Prostate gland (tissue), 2 donors: Measurements from ENCODE around the genes DNAH9, ELAC2 and CDRT15.

DNA sequence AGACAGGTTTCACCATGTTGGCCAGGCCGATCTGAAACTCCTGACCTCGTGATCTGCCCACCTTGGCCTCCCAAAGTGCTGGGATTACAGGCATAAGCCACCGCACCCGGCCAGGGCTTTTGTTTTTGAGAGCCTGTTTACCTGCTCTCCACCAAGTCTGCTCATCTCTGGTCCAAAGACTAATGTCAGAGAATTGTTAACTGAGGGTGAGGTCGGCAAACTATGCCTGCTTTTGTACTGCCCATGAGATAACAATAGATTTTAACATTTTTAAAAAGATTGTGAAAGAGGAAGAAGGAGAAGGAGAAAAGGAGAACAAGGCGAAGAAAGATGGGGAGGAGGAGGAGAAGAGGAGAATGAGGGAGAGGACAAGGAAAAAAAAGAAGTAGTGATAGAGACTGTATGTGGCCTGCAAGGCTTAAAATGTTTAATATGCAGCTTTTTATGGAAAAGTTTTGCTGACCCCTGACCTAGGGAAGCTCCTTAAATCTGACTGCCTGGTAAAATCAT is 25.9 kb downstream of the TMEM238L start:
- PRO-cap: no peak
- RAMPAGE, long total RNA, 2 experiments: no peak in any of the 2 experiments

GRCh38 chr17:10791687-10792564 is 12.0 kb downstream of the TMEM238L start:
- PRO-cap: no peak
- RAMPAGE, long total RNA, 2 experiments: no peak in any of the 2 experiments

GRCh38 chr17:10796282-10797124 is 7.4 kb downstream of the TMEM238L start:
- PRO-cap: no peak
- RAMPAGE, long total RNA, 2 experiments: no peak in any of the 2 experiments

- PRO-cap: no peak
- RAMPAGE, long total RNA, 2 experiments: no peak in any of the 2 experiments
Measured at GRCh38 chr17:10812561-10813077, 8.7 kb upstream of the TMEM238L start.

- PRO-cap: bidirectional peak, plus-strand start at chr17:11598471, minus-strand start at chr17:11598309
- RAMPAGE, long total RNA, 2 experiments: no peak in any of the 2 experiments
Measured at GRCh38 chr17:11598171-11598783, at the start of gene DNAH9. Gene DNAH9 (plus strand): TSS chr17:11598470.

- PRO-cap: no peak
- RAMPAGE, long total RNA, 2 experiments: no peak in any of the 2 experiments
Measured at GRCh38 chr17:11973969-11974723, 23.1 kb downstream of the ZNF18 start.

DNA sequence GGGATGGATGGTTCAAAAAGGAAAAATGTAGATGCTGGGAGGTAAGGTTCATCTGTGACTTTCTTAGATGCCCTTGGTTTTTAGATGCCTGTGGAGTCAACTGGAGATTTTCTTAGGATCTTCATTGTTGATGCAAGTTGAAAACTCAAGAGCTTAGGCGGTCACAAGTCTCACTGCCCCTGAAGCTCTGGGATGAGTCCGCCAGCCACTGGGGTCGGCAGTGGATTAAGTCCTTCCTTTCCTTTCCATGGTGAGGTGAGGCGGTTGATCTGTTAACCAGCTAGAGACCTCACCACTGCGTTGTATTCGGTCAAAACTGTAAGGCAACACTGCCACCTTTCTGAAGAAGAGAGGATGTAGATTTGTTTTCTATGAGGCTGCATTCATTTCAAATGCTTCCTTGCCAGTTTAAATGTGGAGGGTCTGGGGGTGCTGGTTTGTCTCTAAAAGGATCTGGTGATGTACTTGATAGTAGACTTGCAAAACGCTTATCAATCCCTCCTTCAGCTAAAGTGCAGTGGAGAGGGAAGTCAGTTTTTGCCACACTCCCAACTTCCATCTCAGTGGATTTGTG is 1.6 kb downstream of the MYOCD start:
- PRO-cap: unidirectional peak, minus-strand start at position 227 of the sequence
- RAMPAGE, long total RNA, 2 experiments: no peak in any of the 2 experiments

DNA sequence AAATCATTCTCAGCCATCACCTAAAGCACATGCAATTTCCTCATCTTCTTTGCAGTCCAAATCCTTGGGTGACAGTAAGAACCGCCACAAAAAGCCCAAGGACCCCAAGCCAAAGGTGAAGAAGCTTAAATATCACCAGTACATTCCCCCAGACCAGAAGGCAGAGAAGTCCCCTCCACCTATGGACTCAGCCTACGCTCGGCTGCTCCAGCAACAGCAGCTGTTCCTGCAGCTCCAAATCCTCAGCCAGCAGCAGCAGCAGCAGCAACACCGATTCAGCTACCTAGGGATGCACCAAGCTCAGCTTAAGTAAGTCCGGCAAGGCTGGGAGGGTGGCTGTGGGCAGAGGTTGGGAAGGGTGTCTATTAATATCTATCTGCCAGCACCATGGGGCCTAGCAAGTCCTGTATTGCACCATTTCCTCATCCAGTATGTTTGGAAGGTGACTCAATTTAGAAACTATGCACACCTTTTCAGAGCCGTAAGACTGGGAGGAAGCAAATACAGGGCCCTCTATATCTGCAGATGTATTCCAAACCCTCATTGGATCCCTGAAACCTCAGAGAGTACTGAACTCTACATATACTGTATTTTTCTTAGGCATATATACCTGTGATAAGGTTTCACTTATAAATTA is 45.1 kb upstream of the ARHGAP44 start:
- PRO-cap: no peak
- RAMPAGE, long total RNA, 2 experiments: no peak in any of the 2 experiments

- PRO-cap: no peak
- RAMPAGE, long total RNA, 2 experiments: no peak in any of the 2 experiments
Measured at GRCh38 chr17:12811906-12812503, 22.7 kb downstream of the ARHGAP44 start.

- PRO-cap: no peak
- RAMPAGE, long total RNA, 2 experiments: no peak in any of the 2 experiments
Measured at GRCh38 chr17:12973493-12974339, 44.1 kb downstream of the ELAC2 start.

DNA sequence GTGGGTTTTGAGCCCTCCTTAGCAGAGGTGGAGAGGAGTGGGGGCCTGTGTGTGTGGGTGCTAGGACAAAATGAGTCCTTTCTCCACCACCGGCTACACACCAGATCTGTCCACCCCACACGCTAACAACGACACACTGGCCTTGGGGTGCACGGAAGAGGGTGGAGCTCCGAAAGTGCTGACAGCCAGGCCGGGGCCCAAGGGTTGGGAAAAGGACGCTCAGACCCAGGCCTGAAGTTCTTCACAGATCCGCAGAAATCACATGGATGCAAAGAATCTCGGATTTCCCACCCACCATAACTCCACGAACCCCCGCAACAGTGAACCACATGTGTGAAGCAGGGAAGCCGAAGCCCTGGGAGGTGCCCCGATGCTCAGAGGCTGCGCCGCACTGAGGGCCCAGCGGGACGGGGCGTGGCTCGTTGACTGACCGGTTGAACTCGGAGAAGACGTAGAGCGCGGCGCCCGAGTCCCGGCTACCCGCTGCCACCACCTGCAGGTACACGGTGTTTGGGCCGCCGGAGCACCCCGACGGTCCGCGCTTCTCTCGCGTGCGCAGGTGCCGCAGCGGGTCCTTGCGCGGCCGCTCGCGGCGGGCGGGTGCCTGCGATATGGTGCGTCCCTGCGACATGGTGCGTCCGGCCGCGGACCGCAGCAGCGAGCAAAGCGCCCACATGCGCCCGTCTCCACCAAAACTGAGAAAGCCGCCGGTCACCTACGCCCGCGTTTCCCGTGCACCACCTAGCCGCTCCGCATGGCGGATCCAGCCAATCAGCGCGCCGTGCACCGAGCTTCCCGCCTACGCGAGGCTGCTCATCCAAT is at the start of gene ELAC2:
TSS of gene ELAC2 (minus strand) at position 756 of the 822 bp plus-strand sequence.
- PRO-cap: bidirectional peak, plus-strand start outside the sequence, minus-strand start at position 697 of the sequence
- RAMPAGE, long total RNA, 2 experiments: start-site peak on the minus strand in 1 of 2 experiments, centred at position 728 of the sequence, 49 reads per replicate

DNA sequence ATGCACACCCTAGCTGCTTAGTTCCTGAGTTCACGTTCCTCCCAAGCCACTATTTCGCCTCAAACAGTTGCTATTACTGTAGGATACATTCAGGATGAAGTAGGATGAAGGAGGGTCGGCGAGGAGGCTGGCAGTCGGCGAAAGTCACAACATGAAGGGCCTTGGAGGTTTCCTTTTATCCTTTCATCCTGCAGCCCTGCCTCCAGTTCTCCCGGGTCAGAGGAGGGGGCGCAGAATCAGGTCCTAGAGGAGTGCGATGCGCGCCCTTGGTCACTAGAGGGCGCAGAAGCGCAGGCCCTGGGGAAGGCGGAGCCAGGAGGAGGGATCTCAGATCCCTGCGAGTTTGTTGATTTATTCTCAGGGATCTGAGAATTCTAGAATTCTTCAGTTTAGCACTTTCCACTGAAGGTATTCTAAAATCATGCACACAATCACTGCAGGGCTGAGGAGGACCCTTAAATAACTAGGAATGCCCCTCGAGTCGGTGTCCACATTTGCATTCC is 6.6 kb upstream of the ELAC2 start:
- PRO-cap: no peak
- RAMPAGE, long total RNA, 2 experiments: no peak in any of the 2 experiments

GRCh38 chr17:13940966-13941399 is 128.3 kb upstream of the COX10 start:
- PRO-cap: no peak
- RAMPAGE, long total RNA, 2 experiments: no peak in any of the 2 experiments

DNA sequence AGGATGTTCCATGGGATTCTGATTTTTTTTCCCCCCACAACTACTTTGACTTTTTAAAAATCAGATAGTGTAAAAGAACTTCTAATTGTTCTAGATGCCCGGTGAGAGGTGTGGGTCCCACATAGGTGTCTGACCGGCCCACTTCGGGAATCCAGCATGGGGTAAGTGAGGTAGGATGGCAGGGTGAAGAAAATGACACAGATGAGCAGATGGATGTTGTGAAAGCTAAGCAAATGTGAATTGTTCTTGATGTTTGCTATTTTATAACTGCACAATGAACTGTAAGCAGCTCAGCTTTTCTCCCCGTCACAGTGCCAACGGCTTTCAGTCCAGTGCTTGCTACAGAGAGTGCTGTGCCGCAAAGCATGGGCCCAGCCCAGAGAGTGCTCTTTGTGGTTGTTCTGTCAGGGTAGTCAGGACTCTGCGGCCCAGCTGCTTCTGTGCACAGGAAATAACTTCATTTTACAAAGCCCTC is 39.2 kb downstream of the CDRT15 start:
- PRO-cap: no peak
- RAMPAGE, long total RNA, 2 experiments: no peak in any of the 2 experiments

DNA sequence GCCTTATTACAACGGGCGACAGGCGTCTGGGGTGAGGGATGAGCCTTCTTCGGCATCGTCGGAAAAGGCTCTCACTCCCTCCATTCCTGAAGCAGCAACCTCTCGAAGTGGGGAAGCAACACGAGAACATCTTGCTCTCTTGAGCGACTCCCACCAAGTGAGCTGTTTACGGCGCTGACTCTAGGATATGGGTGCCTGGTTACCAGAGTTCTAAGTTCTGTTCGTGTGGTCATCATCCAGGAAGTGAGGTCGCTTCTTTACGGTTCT is at the start of gene CDRT15:
TSS of gene CDRT15 (minus strand) at position 159 of the 267 bp plus-strand sequence.
- PRO-cap: no peak
- RAMPAGE, long total RNA, 2 experiments: no peak in any of the 2 experiments

DNA sequence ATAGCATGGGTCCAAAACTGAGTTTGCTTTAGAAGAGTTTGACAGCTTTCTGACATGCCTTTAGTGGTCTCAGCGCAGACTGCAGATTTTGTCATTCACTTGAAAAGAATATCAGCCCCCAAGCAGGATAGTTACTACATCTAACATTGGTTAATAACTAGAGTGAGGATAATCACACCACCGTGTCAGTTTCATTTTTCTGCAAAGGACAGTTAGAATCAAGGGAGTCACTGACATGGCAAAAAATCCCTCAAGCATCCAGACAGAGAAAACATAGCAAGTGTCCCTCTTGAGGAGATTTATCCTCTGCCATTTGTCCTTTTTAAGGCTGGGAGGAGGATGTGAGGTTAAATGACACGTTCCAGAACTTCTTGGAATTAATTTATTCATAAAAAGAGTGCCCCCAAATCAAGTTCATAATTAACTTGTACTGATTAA is 5.2 kb downstream of the HS3ST3B1 start:
- PRO-cap: no peak
- RAMPAGE, long total RNA, 2 experiments: no peak in any of the 2 experiments

DNA sequence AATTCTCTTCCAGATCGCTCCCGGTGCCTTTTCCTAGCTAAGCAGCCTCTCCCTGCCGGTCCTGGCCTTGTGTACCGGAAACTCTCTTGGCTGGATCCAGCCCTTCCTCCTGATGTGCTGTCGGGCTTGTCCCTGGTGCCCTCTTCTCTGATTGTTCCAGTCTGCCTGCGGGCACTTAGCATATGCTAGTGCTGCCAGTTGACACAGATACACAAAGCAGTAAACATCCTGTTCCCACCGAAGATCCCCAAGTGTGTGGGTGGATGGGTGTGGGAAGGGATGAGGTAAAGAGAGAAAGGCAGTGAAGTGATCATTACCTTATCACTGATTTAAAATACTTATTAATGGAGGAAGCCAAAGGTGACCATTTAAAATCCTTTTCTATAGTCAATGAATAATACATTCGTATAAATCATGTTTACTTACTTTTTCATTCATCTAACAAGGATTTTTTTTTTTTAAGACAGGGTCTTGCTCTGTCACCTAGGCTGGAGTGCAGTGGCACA is 9.8 kb downstream of the HS3ST3B1 start:
- PRO-cap: no peak
- RAMPAGE, long total RNA, 2 experiments: no peak in any of the 2 experiments

DNA sequence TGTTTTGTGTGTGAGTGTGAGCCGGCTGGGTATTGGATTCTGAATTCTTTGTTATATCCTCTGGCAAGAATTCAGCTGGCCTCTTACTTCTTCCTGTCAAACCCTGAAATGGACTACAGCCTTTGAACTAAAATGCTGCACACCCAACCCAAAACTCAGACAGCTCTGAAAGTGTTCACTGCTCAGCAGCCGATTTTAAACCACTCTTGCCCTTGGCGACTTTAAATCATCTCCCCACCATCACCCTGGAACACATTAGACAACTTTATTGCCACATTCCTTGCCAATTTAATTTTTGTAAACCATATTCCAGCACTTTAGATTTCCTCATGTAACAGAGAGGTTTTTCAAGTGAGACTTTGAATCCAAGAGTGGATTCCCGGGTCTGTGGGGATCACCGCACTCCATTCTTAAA is 461.1 kb downstream of the PMP22 start:
- PRO-cap: unidirectional peak, minus-strand start at position 195 of the sequence
- RAMPAGE, long total RNA, 2 experiments: no peak in any of the 2 experiments

- PRO-cap: bidirectional peak, plus-strand start at chr17:15263451, minus-strand start at chr17:15263297
- RAMPAGE, long total RNA, 2 experiments: no peak in any of the 2 experiments
Measured at GRCh38 chr17:15263037-15263862, 1.9 kb downstream of the PMP22 start.

GRCh38 chr17:15351223-15351572 is 9.8 kb upstream of the TEKT3 start:
- PRO-cap: no peak
- RAMPAGE, long total RNA, 2 experiments: no peak in any of the 2 experiments